Cardiac septum (tissue), 1 donor: ENCODE measurements around a stretch of chr21.

DNA sequence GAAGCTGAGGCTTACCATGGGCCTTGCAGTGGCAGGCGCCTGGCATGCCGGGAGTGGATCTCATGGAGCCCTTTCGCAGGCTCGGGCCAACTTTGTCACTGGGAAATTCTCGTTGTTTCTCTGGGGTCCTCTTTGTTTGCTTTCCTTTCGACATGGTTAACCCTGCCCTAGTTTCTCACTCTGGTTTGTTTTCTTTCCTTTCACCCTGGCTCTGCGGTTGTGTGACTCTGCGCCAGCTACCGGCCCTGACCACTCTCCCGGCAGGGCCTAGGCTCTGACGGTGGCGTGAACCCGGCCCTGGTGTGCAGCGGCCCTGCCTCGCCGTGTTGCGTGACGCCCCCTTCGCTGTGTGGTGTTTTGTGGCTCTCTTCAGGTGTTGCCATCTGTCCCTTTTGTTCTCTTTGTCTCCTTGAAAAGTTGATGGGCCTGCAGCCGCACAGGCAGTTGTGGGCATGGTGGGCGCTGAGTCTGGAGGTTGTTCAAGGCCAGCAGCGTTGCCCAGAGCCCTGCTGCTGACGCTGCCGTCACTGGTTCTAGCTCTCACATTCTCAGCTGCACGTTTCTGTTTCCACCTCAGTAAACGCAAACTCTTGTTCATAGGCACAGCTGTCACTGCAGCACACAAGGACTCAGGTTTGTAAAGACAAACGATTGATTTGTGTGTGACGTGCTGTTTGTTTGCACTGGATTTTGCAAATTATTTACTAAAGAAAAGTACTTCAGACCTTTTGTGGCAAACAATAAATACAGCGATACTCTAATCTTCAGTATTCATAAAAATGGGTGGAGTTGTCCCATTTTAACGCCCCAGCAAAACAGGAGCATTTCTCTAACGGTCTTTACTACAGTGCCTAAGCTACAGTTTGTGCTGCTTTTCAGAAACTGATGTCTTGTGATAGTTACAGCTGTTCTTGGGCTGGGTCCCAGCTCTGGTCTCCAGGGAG is 64.5 kb upstream of the DIP2A start:
- PRO-cap: no peak

DNA sequence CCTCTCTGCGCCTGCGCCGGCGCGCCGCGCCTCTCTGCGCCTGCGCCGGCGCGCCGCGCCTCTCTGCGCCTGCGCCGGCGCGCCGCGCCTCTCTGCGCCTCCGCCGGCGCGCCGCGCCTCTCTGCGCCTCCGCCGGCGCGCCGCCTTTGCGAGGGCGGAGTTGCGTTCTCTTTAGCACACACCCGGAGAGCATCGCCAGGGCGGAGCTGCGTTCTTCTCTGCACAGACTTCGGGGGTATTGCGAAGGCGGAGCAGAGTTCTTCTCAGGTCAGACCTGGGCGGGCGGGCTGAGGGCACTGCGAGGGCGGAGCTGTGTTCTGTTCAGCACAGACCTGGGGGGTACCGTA is 63.7 kb downstream of the PRMT2 start:
- PRO-cap: no peak